ENCODE measurements around the gene UGT1A9.

DNA sequence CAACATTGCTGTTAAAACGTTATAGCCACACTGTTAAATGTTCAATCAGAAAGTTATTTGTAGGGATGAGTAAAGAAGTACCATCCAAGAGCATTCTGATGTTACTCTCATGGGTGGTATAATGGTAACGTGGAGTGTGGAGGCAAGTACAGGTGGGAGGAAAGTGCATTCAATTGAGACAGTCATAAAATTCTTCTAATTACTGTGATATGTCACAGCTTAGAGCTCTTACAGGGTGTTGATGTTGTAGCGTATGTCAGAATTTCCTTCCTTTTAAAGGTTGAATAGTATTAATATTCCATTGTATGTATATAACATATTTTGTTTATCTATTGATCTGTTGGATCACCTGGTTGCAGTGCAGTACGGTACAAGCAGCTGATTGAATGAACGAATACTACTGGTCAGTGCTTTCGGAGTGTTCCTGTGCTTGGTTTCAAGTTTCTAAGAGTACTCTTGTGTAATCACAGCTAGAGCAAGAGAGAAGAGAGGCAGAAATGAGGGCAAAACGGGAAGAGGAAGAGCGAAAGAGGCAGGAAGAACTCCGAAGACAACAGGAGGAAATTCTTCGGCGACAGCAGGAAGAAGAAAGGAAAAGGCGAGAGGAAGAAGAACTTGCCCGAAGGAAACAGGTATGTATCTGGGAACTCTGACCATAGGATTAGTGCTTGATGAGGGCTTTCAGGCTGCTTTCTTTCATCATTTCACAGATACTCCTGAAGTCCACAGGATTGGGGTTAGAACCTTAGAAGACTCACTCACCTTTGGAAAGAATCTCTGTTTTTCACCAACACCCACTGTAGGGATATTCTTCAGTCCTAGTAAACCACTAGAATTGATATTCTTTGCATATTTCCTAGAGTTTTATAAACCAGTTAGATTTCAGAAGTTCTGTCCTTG is 40.3 kb upstream of the KCNJ13 start:
- RRBS, result no CpG with 5 or more reads among the region's 13 CpGs

DNA sequence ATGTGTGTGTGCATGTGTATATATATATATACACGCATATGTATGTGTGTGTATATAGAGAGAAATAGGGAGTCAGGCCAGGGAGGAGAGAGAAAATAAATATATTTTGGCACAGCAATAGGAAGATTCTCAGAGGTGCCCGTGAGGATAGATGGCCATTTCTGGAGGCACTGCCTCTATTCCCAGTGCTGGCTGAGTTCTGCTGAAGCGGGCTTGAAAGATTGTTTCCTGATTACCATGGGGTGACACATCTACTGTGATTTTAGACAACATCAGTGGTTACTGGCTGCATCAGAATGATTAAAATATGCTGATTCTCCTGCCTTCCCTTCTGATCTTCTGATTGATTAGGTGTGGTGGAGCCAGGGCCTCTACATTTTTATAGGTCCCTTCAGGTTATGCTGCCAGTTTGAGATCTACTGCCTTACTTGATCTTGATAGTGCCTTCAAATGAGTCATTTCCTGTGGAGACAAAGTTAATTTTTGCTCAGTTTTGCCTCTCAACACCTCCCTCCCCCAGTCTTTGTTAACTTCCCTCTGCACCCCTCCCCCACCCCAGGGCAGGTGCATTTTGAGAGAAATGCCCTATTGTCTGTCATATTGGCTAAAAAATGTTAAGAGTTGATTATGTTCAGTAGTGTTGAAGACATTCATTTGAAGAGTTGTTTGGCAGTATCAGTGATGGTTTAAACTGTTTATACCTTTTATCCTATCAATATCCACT is 31.6 kb upstream of the SNORC start:
- RRBS, result no CpG with 5 or more reads among the region's 3 CpGs

DNA sequence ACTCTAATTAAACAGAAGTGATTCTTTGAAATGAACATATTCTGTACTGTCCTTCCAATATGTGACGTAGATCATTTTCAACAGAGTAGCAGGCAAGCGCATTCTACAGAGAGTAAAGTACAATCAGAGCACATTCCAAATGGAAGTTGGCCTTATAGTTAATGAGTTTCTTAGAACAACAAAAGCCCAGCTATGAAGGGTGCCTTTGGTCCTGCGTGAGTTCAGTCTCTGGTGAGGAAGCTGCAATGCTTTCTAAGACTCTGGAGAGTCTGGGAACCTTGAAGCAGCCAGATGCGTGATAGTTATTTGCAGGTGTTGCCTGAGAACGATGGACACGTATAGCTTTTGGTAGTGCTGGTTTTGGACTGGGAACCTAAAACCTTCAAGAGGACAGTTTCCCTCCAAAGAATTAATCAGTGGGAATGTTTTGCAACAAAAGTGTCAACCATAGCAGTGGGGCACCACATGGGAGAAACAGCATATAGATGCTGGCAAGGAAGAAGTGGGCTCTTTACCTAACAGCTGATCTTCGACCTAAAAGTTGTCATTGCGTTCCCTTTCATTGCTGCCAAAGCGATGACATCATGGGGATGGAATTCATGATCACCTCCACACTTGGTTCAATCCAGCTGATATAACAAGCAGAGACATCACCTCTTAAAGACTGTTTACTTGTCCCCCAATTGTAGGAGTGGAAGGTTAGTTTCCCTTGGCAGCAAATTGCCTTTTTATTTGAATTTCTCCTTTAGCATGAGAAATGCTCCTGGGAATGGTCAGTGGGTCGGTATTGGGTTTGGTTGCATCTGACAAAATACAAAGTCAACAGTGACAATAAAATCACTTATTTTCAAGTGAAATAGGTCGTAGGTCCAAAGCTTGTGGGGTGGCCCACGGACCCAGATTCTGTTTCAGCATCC is 9.2 kb upstream of the SNORC start:
- RRBS, result no CpG with 5 or more reads among the region's 12 CpGs

- RRBS, result no CpG with 5 or more reads among the region's 35 CpGs
These were observed 31.1 kb downstream of the SNORC start for GRCh38 chr2:232900983-232901842.

DNA sequence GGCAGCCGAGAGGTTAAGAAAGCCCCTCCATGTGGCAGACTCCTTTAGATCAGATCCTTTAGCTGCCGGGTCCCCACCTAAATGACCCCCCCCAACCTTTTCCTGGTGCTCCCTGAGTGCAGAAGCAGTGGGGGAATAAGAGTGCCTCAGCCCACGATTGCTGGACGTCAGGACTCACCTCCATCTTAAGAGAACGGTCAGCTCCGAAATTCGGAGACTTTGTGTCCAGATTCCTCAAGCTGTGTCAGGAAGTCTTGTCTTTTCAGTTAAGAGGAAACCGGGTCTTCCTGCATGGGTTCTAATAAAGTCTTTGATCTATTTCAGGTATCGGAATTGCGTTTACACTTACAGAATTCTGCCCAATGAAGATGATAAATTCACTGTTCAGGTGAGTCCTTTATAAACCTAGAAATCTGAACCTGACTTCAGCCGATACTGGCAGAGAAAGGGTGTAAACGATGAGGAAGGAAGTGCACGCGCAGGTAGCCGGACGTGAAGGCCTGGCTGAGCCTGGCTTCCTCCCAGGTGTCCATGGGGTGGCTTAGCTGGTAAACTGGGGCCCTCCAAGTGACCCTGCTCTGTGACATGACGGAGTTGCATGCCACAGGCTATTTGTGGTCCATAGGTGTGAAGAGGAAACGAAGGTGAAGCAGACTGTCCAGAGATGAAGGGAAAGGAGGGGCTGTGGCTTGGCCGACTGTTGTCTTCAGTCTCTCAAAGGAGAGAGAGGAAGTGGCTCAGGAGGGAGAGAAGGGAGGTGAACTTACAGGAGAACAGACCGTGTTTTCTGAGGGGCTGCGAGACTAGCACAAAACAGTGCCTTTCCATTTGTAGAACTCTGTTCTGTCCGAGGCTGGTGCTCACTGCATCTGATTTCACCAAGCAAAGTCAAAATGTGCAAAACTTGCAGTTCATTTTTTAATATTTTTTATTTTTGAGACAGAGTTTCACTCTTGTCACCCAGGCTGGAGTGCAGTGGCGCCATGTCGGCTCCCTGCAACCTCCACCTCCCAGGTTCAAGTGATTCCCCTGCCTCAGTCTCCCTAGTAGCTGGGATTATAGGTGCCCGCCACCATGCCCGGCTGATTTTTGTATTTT is 19.2 kb downstream of the INPP5D start:
- RRBS, result no CpG with 5 or more reads among the region's 26 CpGs

- RRBS, result no CpG with 5 or more reads among the region's 24 CpGs
These were observed 853 bp downstream of the ATG16L1 start for GRCh38 chr2:233252241-233252811.

GRCh38 chr2:233329551-233329951 is 21.9 kb downstream of the SAG start:
- RRBS, result no CpG with 5 or more reads among the region's 4 CpGs

DNA sequence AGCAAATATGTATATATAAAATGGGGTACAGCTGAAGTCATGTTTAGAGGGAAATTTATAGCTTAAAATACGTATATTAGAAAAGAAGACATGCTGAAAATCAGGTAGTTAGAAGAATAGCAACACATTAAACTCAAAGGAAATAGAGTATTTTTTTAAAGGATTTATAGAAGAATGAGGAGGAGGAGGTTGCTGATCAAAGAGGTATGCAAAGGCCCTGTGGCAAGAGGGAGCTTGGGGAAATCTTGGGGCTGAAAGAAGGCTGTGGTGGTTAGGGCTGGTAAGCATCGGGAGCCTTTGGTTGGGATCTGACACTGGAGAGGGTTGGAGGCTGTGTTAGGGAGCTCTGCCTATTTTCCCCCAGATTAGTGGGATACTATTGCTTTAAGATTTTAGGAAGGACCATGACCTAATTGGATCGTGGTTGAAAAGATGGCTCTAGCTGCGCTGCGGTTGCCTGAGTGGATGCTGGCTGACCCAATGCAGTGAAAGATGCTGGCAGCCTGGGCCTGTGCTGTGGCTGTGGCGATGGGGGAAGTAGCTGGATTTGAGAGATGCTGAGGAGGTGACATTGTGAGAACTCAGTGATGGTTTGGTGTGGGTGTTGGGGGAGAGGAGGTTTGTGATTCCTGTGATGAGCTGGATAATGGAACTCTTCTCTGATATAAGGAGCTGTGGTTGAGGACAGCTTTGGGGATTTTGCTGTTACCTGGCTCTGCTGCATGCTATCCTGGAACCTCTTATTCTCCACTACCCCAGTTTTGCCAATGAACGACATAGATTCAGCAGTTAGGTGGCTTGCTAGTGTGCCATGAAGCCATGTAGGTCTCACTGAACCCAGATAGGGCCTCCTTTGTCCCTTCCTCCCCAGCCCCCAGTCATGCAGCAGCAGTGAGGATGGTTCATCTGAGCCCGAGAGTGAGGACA is 11.8 kb downstream of the DGKD start:
- RRBS, result no CpG with 5 or more reads among the region's 8 CpGs

DNA sequence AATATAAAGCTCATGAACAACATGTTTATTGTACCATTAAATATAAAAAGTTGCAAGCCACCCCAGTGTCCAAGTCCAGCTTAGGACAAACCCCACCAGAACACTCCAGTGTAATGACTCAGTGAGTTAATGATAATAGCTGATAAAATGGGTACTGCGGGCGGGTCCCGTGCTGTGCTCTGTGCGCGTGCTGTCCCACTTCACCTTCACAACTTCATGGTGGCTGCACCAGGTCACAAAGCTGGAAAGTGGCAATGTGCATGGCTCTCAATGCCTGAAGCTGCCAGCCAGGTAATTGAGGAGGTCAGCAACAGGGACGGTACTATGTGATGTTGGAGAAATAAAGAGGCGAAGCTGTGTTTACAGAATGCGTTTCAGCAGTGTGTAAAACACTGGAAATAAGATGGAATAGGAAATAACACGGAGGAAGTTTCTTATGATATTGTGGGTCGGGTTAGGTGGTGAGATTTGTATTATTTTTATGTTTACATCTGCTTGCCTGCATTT is 18.6 kb downstream of the DGKD start:
- RRBS, result no CpG with 5 or more reads among the region's 10 CpGs

- RRBS, result no CpG with 5 or more reads among the region's 6 CpGs
These were observed 60.7 kb downstream of the DGKD start for GRCh38 chr2:233414813-233415647.

GRCh38 chr2:233418487-233419550 is 64.5 kb downstream of the DGKD start:
- RRBS, result no CpG with 5 or more reads among the region's 19 CpGs

GRCh38 chr2:233519959-233520556 is 46.5 kb downstream of the USP40 start:
- RRBS, result no CpG with 5 or more reads among the region's 3 CpGs

DNA sequence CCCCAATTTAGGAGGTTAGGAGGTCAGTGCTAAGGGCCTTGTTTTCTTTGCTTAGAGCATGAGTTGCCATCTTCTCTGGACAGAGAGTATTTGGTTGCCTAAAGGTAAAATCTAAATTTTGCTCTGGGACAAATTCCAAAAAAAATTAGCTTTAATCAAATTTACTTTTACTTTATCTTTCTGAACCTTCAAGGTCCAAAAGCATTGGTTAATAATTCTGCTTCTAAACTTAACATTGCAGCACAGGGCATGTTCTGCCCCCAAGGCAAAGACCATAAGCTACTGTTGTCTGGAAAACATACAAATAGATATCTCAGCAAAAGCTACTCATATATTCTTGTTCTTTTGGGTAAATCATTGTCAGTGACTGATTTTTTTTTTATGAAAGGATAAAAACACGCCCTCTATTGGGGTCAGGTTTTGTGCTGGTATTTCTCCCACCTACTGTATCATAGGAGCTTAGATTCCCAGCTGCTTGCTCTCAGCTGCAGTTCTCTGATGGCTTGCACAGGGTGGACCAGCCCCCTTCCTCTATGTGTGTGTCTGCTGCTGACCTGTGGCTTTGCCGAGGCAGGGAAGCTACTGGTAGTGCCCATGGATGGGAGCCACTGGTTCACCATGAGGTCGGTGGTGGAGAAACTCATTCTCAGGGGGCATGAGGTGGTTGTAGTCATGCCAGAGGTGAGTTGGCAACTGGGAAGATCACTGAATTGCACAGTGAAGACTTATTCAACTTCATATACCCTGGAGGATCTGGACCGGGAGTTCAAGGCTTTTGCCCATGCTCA is at the start of gene UGT1A9:
Gene UGT1A9, plus strand, starts transcription at position 462 of the 788 bp plus-strand sequence.
- RRBS, result no CpG with 5 or more reads among the region's 4 CpGs

- RRBS, result no CpG with 5 or more reads among the region's 6 CpGs
These were observed 1.3 kb downstream of the UGT1A4 start for GRCh38 chr2:233719800-233720336.

DNA sequence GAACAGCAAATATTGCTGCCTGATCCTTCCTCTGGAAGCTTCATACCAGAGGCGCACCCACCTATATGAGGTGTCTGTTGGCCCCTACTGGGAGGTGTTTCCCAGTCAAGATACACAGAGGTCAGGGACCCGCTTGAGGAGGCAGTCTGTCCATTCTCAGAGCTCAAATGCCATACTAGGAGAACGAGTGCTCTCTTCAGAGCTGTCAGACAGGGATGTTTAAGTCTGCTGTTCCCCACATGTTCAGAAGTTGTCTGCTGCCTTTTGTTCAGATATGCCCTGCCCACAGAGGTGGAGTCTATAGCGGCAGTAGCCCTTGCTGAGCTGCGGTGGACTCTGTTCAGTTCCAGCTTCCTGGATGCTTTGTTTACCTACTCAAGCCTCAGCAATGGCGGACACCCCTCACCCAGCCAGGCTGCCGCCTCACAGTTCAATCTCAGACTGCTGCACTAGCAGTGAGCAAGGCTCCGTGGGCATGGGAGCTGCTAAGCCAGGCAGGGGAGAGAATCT is 8.1 kb downstream of the UGT1A3 start:
- RRBS, result no CpG with 5 or more reads among the region's 8 CpGs

- RRBS, result no CpG with 5 or more reads among the region's 7 CpGs
These were observed 13.2 kb upstream of the UGT1A1 start for GRCh38 chr2:233746902-233747317.

GRCh38 chr2:233761288-233761786 is 1.3 kb downstream of the UGT1A1 start:
- RRBS, result no CpG with 5 or more reads among the region's 3 CpGs

GRCh38 chr2:233763727-233764893 is 4.0 kb downstream of the UGT1A1 start:
- RRBS, result no CpG with 5 or more reads among the region's 12 CpGs

- RRBS, result 91% methylated on average over 2 of the region's 12 CpGs
These were observed 32.3 kb downstream of the HJURP start for GRCh38 chr2:233821997-233822482.

DNA sequence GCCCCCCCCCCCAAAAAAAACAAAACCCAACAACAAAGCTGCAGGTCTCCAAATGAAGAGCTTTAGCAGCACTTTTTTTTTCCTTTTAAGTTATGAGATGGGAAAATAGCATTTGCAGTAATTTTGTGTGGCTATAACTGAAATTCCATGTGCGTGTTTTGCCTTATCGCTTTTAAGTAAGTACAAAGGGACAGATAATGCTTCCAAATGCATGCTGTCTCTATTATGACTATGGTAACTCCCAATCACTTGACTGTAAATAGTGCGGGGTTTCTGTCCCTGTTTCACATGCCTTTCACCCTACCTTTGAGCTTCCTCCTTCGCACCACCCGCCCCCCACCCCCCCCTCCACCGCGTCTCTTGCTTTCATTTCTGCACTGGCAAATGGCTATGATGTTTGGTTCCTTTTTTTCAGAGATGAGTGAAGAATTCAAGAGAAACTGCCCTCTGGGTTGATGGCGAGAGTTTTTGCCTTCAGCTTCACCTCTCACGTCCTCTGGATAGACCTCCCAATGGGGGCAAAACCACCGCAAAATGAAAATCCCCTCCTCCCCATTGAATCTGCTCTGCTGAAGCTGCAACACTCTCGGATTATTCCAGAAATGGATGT is 25.1 kb upstream of the SPP2 start:
- RRBS, result no CpG with 5 or more reads among the region's 11 CpGs

Data from SK-N-MC (cell line).